SK-N-DZ (cell line): ENCODE measurements around a stretch of chr19.

GRCh38 chr19:6739882-6740558 lies 540 bp downstream of the TRIP10 start:
RAMPAGE:
- cytosol, long total RNA, result no peak
- nucleus, long total RNA, result no peak

GRCh38 chr19:6743760-6744813 lies 4.6 kb downstream of the TRIP10 start:
RAMPAGE:
- cytosol, long total RNA, result no peak
- nucleus, long total RNA, result no peak

RAMPAGE:
- cytosol, long total RNA, result no peak
- nucleus, long total RNA, result no peak
These were observed 12.2 kb downstream of the SH2D3A start for GRCh38 chr19:6754992-6755486.

GRCh38 chr19:6827893-6829284 lies 55.9 kb downstream of the VAV1 start:
RAMPAGE:
- cytosol, long total RNA, result no peak
- nucleus, long total RNA, result no peak

DNA sequence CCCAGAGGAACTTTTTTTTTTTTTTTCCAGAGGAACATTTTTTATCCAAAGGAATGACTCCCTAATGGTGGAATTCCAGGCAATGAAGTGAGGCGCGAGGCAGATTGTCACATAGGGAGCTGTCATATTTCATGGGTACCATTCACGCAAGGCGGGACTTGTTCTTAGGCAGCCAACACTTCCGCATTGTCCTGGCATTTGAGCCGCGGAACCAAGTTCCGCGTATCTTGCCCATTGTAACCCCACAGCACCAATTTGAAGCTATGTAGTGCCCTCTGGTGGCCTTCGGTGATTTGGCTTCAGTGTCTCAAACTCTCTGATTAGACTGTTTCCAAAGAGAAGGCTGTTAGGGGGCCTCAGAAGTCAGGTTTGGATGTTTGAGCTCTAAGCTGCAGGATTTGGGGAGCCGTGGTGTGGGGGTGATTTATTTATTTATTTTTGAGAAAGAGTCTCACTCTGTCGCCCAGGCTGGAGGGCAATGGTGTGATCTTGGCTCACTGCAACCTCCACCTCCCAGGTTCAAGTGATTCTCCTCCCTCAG lies 23.8 kb upstream of the ADGRE1 start:
RAMPAGE:
- cytosol, long total RNA, result no peak
- nucleus, long total RNA, result no peak

DNA sequence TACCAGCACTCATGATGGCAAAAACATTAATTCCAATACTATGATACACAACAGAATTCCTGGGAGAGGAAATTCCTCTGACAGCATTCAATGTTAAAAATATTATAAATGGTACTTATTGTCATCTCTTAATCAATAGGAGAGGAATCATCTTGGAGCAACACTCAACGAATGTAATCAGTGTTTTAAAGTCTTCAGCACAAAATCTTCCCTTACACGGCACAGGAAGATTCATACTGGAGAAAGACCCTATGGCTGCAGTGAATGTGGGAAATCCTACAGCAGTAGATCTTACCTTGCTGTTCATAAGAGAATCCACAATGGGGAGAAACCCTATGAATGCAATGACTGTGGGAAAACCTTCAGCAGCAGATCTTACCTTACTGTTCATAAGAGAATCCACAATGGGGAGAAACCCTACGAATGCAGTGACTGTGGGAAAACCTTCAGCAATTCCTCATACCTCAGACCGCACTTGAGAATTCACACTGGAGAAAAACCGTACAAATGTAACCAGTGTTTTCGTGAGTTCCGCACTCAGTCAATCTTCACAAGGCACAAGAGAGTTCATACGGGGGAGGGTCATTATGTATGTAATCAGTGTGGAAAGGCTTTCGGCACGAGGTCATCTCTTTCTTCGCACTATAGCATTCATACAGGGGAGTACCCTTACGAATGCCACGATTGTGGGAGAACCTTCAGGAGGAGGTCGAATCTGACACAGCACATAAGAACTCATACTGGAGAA lies 13.4 kb downstream of the ZNF557 start:
RAMPAGE:
- cytosol, long total RNA, result no peak
- nucleus, long total RNA, result no peak

RAMPAGE:
- cytosol, long total RNA, result no peak
- nucleus, long total RNA, result no peak
These were observed 112.1 kb downstream of the ZNF557 start for GRCh38 chr19:7181581-7182041.

RAMPAGE:
- cytosol, long total RNA, result no peak
- nucleus, long total RNA, result no peak
These were observed 96.2 kb downstream of the INSR start for GRCh38 chr19:7197714-7198675.

DNA sequence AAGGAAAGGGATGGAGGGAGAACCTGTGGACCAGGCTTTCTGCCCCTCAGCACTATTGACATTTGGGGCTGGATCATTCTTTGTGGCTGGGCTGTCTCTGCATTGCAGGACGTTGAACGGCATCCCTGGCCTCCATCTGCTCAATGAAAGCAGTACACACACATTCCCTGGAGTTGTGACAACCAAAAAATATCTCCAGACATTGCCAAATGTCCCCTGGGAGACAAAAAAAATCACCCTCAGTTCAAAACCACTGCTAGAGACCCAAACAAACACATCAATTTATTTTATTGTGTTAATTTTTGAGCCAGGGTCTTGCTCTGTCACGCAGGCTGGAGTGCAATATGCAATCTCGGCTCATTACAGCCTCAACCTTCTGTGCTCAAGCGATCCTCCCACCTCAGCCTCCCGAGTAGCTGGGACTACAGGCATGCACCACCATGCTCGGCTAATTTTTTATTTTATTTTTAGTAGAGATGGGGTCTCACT lies 43.2 kb downstream of the INSR start:
RAMPAGE:
- cytosol, long total RNA, result no peak
- nucleus, long total RNA, result no peak

DNA sequence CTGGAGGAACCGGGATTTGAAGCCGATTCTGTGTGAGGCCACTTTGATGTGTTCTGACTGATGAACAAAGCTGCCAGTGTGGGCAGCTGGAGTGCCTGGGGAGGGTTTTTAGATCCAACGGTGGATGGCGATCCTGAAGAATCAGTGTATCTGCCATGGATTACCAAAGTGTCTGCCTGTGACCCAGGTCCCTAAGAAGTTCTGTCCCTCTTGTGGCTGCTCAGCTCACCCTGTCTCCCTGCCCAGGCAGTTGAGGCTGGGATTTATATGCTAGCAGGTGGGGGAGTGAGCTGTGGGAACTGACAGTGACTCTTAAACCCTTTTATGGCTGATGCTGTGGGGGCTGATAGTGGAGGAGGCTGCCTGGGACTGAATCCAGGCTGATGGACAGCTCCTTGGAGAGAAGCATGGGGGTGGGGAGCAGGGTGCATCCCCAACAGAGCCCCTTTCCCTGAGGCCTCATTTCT lies 8.4 kb downstream of the ARHGEF18 start:
RAMPAGE:
- cytosol, long total RNA, result no peak
- nucleus, long total RNA, result no peak

DNA sequence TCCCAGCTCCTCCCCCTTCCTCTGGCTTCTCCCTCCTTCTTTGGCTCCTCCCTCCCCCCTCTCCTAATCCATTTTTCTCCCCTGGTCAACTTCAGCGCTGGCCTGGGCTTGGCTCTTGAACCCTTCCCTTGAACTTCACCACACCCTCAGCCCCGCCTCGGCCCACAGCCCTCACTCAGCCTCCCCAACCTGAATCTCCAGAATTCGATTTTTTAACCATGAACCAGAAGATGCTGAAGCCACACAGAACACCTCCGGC lies 9.1 kb upstream of the ZNF358 start:
RAMPAGE:
- cytosol, long total RNA, result no peak
- nucleus, long total RNA, result no peak

GRCh38 chr19:7516281-7516547 lies 311 bp downstream of the ZNF358 start:
RAMPAGE:
- cytosol, long total RNA, result no peak
- nucleus, long total RNA, result no peak

RAMPAGE:
- cytosol, long total RNA, result no peak
- nucleus, long total RNA, result no peak
These were observed 2.3 kb upstream of the MCOLN1 start for GRCh38 chr19:7519794-7520772.

DNA sequence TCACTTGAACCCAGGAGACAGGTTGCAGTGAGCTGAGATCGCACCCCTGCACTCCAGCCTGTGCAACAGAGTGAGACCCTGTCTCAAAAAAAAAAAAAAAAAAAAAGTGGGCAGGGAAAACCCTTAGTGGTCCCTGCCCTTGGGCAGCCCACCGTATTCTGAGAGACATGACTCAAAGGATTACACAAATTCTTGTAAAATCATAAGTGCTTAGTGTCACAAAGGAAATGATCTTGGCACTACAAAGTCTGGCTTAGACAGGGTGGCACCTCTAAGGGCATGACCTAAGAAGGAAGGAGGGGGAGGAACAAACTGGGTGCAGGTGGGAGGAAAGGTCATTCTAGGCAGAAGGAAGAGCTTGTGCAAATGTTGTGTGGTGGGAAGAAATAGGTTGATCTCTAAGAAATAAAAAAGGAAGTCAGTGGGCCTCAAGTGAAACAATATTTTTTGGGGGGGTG lies 10.3 kb downstream of the PNPLA6 start:
RAMPAGE:
- cytosol, long total RNA, result no peak
- nucleus, long total RNA, result no peak

RAMPAGE:
- cytosol, long total RNA, result no peak
- nucleus, long total RNA, result no peak
These were observed 13.9 kb downstream of the XAB2 start for GRCh38 chr19:7615554-7615764.

GRCh38 chr19:7616991-7618027 lies 12.0 kb downstream of the XAB2 start:
RAMPAGE:
- cytosol, long total RNA, result no peak
- nucleus, long total RNA, result no peak

DNA sequence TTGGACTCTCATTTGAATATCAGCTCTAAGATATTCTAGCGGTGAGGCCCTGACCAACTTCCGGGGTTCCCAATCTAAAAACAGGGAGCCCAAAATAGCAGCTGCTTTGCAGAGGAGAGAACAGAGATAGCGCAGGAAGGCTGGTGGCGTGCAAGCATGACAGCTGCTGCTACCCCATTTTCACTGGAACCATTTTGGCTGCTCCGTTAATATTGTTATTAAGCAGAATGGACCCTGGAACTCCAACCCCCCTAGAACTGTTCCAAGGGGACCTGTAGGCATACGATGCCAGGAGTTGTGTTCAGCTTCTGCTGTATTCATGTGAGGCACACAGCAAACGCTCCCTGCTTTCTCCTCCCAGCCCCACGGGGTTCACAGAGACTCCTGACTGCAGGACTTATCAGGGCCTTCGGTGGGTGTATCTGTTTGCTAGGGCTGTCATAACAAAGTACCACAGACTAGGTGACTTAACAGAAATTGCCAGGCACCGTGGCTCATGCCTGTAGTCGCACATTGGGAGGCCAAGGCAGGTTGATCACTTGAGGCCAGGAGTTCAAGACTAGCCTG lies 11.5 kb downstream of the STXBP2 start:
RAMPAGE:
- cytosol, long total RNA, result no peak
- nucleus, long total RNA, result no peak

DNA sequence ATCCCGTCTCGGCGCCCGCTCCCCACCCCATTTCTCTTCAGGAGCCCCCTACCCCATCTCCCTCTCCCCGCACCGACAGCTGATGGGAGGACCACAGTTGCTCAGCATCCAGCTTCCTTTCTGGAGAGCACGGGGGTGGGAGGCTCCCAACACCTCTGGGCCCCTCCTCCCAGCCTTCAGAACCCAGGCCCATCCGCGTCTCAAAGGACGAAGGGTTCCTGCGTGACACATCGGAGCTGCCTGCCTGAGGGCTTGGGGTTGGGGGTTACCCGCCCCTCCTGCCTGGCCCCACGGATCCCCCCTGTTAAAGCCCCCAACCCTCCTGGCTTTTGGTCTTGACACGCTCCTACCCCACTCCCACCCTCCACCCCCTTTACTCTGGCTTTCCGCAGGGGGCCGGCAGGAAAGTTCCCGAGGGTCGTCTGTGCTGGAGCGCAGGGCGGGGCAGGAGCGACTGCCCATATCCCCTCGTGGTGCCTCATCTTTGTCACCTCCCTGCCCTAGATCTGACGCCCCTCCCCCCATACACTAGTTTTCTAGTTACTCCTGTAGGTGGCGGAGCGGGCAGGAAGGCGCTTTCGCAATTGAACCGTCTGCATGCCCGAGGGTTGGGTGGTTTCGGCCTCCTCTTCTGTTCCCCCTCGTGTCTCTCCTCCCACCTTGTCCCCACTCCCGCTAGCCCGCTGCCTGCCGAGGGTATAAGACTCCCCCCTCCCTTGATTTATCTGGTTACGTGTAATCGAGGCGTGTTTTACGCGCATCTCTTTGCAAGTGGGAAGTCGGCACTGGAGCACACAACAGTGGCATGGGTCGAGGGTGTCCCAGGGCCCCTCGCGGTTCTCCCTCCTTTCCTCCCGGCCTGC lies 929 bp downstream of the TRAPPC5 start:
RAMPAGE:
- cytosol, long total RNA, result no peak
- nucleus, long total RNA, result no peak

RAMPAGE:
- cytosol, long total RNA, result no peak
- nucleus, long total RNA, result no peak
These were observed 7.3 kb downstream of the CD209 start for GRCh38 chr19:7739806-7740604.

DNA sequence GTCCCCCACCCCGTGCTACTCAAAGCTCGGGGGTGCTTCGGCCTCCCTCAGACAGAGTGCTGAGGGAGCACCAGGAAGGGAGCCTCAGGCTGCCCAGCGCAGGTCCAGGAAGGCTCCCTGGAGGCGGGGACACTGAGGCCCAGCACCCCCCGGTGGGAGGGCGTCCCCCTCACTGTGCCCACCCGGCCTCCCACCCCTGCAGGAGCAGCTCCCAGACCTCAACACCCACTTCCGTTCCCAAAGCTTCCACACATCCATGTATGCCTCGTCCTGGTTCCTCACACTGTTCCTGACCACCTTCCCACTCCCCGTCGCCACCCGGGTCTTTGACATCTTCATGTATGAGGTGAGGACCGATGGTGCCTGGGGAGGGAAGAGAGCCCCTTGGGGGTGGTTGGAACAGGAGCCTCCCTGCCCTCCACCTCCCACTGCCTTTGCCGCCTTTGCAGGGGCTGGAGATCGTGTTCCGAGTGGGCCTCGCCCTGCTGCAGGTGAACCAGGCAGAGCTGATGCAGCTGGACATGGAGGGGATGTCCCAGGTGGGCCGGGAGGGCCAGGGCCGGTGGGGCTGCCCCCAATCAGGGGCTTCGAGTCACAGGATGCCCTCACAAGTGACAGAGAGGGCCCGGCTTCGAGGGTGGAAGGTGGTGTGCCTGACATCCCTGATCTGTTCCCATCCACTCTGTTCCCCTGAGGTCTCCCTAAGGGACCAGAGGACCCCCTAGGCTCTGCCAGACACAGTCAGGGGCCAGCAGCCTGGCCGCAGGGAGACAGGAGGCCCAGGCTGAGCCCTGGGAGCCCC lies 21.4 kb downstream of the EVI5L start:
RAMPAGE:
- cytosol, long total RNA, result no peak
- nucleus, long total RNA, result no peak